Iris pigment epithelial cell (primary cell): Measurements from ENCODE around the genes NAGLU, CNTNAP1 and VPS25.

GRCh38 chr17:42136125-42136631 lies 13.6 kb downstream of the HSPB9 start:
- RRBS, result no CpG with 5 or more reads among the region's 9 CpGs

- RRBS, result 88% methylated on average over 1 of the region's 8 CpGs
Measured at GRCh38 chr17:42167633-42168126, 12.9 kb upstream of the RAB5C start.

GRCh38 chr17:42266721-42267774 lies 9.1 kb downstream of the STAT5B start:
- RRBS, result no CpG with 5 or more reads among the region's 9 CpGs

GRCh38 chr17:42309865-42310471 lies 21.7 kb downstream of the STAT5A start:
- RRBS, result no CpG with 5 or more reads among the region's 8 CpGs

- RRBS, result 7% methylated on average over 5 of the region's 48 CpGs
Measured at GRCh38 chr17:42312029-42312839, 23.9 kb downstream of the STAT5A start.

- RRBS, result no CpG with 5 or more reads among the region's 10 CpGs
Measured at GRCh38 chr17:42400075-42401106, 12.1 kb upstream of the STAT3 start.

DNA sequence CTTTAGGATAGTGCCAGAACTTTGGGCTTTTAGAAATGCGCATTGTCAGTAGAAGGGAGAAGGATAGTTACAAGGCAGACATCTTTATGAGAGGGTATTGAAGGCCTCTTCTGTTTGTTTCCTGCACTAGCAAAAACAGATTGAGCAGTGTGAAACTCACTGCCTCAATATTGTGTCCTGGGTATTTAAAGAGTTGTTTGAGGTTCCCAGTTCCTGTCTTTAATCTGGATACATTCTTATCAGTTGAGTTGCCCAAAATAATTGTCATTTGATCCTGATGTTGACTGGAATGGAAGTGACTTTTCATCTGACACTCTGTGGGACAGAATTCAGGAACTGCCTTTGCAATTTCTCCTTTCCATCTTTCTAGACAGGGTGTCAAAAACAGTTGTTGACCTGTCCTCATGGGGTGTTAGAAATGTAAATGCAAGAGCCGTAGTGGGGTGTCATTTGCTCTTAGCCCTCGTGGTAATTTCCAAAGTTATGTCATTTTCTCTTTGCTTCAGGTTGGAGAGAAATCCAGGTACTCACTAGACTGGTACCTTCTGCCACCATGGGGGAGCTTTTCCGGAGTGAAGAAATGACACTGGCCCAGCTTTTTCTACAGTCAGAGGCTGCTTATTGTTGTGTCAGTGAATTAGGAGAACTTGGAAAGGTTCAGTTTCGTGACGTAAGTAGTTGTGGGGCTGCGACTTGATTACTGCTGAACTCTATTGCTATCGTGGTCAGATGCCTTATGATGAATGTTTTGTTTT lies 1.8 kb downstream of the ATP6V0A1 start:
- RRBS, result no CpG with 5 or more reads among the region's 8 CpGs

GRCh38 chr17:42526080-42526558 lies 9.9 kb upstream of the NAGLU start:
- RRBS, result no CpG with 5 or more reads among the region's 8 CpGs

GRCh38 chr17:42535639-42536926 lies at the start of gene NAGLU:
NAGLU (plus strand) TSS chr17:42536241.
- RRBS, result 2% methylated on average over 36 of the region's 113 CpGs

DNA sequence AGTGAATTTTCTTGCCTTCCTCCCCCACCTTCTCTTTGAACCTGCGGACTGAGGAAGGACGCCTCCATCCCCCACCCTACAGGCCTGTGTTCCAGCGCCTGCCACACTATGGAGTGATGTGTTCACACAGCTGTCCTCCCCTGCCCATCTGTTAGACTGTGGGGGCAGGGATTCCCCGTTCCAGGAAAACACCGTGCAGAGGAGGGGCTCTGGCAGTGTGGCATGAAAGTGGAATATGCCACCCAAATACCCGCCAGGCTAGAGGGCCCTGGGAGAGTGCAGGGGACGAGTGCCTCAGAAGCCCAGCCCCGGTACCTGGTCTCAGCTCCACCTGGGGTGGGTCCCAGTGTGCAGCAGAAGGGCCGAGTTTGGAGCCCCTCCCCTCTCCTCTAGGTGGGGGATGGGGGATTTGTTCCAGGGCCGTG lies 898 bp downstream of the NAGLU start:
- RRBS, result no CpG with 5 or more reads among the region's 10 CpGs

GRCh38 chr17:42544960-42545648 lies 7.6 kb upstream of the HSD17B1 start:
- RRBS, result no CpG with 5 or more reads among the region's 13 CpGs

GRCh38 chr17:42673413-42674770 lies 2.9 kb downstream of the PLEKHH3 start:
- RRBS, result 30% methylated on average over 10 of the region's 61 CpGs

DNA sequence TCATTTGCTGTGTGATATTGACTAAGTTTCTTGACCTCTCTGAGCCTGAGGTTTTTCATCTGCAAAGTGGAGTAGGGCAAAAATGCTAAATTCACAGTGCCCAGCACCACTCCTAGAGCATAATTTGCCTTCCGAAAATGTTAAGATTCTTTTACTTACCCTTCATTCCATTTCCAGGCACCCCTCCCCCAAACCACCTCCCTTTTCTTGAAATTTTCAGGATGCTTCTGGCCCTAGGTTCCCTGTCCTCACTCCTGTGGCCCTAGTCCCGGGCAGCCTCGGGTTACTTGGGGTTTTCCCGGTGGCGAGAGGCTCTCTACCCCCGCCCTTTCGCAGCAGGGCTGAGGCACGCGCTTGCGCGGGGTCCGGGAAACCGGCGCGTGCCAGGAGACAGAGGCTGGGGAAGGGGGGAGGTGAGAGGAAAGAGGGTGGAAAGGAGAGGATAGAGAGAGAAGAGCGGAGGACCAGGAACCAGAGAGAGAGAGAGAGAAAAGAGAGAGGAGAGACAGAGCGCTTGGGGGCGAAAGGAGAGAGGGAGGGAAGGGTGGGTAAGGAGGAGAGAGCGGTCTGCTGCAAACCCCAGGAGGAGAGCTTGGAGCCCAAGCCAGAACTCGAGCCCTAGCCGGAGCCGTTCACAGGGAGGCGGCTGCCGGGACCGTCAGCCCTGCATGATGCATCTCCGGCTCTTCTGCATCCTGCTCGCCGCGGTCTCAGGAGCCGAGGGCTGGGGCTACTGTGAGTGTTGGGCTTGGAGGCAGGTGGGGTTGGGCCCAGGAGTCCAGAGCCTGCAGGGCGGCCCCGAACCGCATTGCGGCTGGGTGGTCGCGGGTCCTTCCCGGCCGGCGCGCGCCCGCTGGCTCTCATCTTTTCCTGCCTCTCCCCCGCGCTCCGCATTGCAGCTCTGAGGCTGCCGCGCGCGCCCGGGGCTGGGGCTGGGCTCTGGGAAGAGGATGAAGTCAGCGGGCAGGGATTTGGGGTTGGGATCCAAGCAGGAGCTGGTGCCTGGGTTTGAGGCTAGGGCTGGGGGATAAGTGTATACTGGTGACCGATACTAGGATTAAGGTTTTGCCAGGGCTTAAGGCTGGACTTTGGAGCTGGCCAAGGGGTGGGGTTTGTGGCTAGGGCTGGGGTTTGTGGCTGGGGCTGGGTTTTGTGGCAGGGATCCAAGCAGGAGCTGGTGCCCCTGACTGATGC lies at the start of gene CNTNAP1:
Gene CNTNAP1 (plus strand): TSS at position 370 of the 1,194 bp plus-strand sequence.
- RRBS, result 2% methylated on average over 20 of the region's 52 CpGs

DNA sequence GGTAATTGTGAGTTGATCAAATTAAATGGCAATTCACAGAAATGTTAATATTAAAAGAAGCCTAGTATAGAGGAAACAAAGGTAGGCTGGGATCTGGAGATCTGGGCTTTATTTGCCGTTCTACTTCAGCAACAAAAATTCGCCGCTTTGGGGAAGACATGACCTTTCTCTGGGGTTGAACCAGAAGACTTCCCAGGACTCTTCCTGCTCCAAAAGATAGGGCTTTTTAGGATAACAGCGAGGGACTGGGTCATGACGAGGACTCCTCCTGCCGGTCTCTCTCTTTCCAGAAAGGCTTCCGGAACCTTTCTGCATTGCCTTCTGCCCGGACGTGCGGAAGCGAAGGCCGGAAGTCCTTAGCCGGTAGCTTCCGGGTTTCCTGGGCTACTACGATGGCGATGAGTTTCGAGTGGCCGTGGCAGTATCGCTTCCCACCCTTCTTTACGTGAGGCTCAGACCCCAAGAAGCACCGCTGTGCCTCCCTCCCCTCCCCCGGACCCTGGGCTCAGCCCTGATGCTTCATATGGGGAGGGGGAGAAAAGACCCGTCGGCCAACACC lies at the start of gene VPS25:
Gene VPS25 (plus strand): TSS at position 366 of the 559 bp plus-strand sequence.
- RRBS, result 0% methylated on average over 1 of the region's 24 CpGs

DNA sequence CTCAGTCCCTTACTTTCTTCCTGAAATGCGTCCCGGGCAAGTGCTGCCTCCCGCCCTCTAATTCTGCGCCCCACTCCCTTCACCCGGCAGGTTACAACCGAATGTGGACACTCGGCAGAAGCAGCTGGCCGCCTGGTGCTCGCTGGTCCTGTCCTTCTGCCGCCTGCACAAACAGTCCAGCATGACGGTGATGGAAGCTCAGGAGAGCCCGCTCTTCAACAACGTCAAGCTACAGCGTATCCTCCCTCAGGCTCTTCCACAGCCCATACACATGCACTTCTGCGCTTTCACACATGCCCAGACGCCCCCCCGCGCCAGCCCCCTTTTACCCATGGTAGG lies 363 bp downstream of the VPS25 start:
- RRBS, result 2% methylated on average over 5 of the region's 18 CpGs

DNA sequence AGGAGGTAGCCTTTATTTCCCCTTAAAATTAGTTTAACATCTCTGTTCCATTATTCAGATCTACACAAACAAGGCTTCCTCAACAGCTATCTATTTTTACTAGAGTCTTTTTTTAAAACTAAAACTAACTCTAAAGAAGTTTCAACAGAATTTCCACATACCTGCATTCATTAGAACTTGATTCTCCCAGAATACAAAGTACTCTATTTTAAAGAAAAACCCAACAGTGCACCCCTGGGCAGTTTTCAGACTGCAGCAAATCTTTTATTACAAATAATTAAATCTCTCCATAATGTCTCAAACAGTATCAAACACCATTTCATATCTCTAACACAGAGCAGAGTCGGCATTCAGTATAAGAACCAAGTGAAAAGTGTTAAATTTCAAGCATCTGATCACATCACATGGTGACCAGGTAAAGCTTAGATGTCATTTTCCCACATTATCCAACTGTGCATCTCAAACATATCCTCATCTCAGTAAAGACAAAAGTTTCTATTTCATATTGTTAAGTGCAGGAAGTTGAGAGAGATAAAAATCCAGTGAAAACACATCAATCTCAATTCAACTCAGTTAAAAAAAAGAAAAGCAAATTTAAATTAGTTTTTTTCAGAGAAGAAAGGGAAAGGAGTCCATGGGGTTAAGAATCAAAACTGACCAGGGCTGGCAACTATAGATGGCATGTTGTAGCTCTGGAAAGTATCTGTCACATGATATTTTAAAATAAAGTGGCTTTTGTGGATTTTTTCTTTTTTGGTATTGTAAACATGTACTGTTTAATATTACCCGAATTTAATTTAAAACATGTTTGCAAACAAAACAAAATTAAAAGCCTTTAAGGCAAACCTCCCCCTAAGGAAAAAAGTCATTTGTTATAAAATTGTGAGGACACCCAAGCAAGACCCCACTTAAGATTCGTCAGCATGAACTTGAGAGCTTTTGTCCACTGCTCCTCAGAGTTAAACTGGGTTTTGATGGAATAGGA lies 11.5 kb downstream of the CNTD1 start:
- RRBS, result no CpG with 5 or more reads among the region's 3 CpGs

DNA sequence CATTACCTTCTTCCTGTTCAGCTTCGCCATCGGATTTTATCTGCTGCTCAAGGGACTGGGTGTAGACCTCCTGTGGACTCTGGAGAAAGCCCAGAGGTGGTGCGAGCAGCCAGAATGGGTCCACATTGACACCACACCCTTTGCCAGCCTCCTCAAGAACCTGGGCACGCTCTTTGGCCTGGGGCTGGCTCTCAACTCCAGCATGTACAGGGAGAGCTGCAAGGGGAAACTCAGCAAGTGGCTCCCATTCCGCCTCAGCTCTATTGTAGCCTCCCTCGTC lies 10.3 kb downstream of the G6PC1 start:
- RRBS, result no CpG with 5 or more reads among the region's 6 CpGs

GRCh38 chr17:42994995-42995823 lies 3.0 kb upstream of the RPL27 start:
- RRBS, result no CpG with 5 or more reads among the region's 5 CpGs

DNA sequence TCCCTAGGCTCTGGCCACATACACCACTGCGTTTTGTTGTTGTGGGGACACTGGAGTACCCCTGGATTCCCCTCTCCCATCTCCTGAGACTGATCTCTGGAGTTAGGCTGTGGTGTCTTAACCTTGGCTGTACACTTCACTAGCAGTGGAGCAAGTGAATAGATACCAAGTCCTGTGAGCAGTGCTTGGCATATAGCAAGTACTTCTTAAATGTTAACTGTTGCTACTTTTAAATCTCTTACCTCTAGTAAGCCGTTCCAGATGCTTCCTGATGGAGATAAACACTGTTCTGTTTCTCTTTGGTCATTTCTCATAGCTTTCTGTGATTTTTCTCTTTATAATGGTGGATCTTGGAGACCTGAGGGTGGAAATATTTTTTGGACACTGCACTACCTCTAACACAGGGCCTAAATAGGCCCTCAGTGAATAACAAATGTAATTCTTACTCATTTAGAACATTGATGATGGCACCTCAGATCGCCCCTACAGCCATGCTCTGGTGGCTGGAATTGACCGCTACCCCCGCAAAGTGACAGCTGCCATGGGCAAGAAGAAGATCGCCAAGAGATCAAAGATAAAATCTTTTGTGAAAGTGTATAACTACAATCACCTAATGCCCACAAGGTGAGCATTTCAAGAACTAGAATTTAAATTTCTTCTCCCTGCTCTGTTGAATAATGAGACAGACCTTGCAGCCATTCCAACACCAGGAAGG lies 1.4 kb downstream of the RPL27 start:
- RRBS, result no CpG with 5 or more reads among the region's 6 CpGs

GRCh38 chr17:43020967-43021515 lies 1.1 kb downstream of the VAT1 start:
- RRBS, result no CpG with 5 or more reads among the region's 23 CpGs